Tongue (tissue), 2 donors: ENCODE measurements around the gene PHKA1.

DNA sequence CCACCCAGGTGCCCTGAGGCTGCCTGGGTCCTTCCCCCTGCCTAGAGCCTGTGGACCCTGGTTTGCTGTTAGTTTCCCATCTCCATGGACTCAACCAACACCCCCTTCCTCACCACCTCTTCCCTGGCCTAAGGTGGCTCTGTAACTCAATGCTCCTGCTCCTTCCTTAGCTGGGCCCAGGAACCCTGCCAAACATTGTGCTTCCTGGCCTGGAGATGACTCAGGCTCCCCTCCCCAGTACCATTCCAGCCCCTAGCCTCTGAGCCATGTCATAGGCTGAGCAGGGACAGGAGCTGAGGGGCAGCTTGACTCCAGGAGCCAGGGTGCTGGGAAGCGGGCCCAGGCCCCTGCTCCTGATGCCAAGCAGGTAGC, 100.7 kb downstream of the EFNB1 start:
- RAMPAGE, long total RNA = no peak

- RAMPAGE, long total RNA = no peak
These were observed 94.2 kb downstream of the PJA1 start for GRCh38 chrX:69070867-69071560.

DNA sequence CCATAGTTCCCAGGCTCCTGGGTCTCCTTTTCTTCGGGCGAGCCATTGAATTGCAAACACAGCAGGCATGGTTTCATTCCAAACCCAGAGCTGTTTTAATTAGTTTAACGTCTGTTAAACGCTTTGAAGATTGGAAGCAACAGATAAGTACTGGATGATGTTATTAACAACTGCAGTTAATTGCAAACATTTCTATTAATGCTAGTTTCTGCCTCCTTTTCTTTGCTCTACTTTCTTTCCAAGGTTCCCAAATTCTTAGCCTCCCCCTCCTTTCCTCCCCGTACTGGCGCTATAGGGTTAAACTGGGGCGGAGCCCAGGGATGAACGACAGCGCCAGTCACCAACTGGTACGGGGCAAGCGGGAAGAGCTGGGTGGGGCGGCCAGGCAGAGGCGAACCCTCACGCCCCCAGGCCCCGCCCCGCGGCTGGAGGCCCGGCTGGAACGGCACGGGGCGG, 359 bp upstream of the EDA start:
- RAMPAGE, long total RNA = no peak

DNA sequence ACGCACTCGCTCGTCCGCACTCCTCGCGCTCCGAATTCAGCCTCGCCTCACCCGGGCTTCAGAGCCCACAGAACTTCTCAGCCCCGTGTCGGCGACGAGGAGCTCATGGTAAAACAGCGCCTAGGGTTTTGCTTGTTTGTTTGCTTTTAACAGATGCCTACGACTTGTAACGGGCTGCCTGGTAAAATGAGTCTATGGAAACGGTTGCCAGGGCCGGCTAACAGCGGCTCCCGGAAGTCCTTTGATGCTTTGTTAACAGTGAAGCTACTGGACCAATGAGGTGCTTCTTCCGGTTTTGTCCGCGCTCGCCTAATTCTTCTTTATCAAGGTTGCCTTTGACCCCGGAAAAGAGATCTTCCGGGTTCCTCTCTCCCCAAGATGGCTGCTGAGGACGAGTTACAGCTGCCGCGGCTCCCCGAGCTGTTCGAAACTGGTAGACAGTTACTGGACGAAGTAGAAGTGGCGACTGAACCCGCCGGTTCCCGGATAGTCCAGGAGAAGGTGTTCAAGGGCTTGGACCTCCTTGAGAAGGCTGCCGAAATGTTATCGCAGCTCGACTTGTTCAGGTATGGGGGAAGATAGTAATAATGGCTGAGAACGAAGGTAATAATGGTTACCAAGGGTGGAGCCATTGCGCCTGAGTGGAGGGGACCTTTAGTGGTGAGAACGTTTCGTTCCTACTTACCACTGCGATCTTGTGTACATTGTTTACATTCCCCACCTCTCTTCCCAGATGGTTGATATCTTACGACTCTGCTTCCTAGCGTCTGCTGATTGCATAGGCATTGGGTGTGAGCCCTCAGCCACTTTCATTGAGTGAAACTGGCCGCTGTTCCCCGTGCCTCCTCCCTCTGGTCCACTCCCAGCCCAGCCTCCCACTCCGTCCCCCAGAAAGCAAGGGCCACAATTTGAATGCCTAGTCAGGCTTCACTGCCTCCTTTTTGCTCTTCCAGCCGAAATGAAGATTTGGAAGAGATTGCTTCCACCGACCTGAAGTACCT, 623 bp downstream of the IGBP1 start:
- RAMPAGE, long total RNA = start-site peak on the plus strand centred at position 369 of the sequence, 9 bp wide, 686 and 132 reads in 2 replicates

DNA sequence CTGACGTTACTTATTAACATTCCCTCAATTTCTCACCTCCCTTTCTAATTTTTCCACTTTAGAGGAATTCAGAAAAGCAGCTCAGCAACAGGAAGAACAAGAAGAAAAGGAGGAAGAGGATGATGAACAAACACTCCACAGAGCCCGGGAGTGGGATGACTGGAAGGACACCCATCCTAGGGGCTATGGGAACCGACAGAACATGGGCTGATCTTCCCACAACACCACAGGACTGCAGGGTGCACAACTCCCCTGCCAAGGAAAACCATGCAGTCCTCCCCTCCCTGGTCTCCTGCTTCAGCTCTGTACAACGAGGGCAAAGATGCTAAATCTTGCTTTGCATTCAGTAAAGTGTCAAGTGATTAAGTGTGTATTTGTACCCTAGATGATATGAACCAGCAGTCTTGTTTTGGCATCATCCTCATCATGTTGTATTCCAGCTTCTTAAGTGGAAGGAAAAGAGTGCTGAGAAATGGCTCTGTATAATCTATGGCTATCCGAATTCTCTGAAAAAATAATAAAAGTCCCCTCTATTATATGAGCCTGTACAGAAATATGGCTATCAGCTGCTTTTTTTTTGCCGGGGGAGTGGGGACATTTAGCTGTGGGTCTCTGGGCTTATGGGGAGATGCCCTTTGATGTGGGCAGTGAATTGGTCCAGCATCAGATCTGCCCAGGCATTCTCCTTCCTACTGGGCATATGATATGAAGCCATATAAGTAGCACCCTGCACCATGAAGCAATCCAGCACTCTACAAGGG, 11.3 kb upstream of the DGAT2L6 start:
- RAMPAGE, long total RNA = no peak

- RAMPAGE, long total RNA = no peak
These were observed 14.4 kb upstream of the AWAT1 start for GRCh38 chrX:70219988-70220598.

- RAMPAGE, long total RNA = no peak
These were observed 10.7 kb downstream of the TAF1 start for GRCh38 chrX:71376812-71377371.

DNA sequence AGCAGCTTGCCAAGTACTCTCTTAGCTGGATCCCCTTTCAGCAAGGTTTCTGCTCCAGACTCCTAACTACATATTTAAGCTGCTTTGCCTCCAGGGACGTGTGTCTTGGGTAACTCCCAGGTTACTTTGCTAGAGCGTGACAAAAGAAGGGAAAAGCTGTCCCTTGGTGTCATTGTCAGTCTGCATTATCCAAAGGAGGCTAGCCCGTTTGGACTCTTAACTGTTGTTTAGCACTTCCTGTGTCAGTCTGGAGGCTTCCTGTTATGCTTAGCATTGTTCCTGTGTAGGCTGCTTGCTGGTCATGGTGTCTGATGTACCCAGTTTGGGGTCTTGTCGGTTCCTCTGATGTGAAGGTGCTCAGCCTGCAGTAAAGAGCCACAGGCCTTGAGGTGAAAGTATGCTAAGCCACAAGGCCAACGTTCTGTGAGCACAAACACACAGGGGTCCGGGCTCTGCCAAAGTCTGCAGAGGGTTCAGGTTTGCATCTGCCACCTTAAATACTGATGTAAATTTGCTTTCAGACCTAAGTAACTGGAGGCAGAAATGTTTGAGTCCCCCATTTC, 11.5 kb downstream of the CXCR3 start:
- RAMPAGE, long total RNA = no peak

DNA sequence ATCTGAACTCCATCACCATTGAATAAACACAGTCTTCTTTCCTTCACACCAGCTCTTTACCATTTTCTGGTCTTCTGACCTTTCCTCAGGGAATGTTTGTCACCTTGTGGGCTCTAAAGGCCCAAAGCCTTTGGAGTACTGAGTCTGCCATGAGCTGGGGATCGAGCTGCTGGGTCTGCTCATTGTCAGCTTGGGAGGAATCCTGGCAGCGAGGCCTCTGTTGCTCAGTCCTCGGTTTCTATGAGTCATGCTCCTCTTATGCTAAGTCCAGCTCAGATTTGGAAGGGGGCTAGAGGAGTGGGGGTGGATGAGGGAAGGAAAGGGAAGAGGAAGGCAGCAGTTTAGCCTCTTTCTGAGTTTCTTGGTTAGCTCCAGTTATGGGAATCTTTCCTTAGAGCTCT, 31.1 kb downstream of the NHSL2 start:
- RAMPAGE, long total RNA = no peak

- RAMPAGE, long total RNA = no peak
These were observed 101.8 kb upstream of the PIN4 start for GRCh38 chrX:72079487-72080441.

- RAMPAGE, long total RNA = no peak
These were observed 10.0 kb downstream of the RPS4X start for GRCh38 chrX:72266981-72267452.

- RAMPAGE, long total RNA = no peak
These were observed 4.5 kb downstream of the RPS4X start for GRCh38 chrX:72272469-72272930.

DNA sequence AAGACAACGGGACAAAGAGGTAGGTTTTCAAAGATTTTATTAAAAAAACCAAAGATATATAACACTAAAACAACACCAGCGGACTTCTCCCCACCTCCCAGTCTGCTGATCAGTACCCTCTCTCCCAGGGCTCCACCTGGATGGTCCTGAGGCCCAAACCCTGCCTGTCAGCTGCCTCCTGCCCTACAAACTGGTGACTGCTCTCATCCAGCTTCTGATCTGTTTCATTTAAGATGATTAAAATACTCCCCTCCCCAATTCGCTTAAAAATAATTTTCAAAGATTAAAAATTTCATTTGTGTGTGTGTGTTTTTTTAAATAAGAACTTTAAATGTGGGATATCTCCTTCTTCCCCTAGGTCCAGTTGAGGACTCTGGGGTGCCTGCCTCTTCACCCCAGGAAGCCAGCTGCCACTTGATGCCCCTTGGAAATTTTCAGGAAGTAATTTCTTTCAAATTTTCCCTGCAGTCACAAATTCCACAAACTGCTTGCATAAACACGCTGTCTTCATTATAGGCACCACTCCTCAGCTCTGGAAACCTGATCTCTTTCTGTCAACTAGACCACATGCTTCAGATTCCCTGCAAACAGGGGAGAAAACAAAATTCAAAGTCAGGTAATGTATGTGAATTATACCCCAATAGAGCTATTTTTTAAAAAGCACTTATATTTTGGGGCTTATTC, 23.9 kb upstream of the CITED1 start:
- RAMPAGE, long total RNA = no peak

DNA sequence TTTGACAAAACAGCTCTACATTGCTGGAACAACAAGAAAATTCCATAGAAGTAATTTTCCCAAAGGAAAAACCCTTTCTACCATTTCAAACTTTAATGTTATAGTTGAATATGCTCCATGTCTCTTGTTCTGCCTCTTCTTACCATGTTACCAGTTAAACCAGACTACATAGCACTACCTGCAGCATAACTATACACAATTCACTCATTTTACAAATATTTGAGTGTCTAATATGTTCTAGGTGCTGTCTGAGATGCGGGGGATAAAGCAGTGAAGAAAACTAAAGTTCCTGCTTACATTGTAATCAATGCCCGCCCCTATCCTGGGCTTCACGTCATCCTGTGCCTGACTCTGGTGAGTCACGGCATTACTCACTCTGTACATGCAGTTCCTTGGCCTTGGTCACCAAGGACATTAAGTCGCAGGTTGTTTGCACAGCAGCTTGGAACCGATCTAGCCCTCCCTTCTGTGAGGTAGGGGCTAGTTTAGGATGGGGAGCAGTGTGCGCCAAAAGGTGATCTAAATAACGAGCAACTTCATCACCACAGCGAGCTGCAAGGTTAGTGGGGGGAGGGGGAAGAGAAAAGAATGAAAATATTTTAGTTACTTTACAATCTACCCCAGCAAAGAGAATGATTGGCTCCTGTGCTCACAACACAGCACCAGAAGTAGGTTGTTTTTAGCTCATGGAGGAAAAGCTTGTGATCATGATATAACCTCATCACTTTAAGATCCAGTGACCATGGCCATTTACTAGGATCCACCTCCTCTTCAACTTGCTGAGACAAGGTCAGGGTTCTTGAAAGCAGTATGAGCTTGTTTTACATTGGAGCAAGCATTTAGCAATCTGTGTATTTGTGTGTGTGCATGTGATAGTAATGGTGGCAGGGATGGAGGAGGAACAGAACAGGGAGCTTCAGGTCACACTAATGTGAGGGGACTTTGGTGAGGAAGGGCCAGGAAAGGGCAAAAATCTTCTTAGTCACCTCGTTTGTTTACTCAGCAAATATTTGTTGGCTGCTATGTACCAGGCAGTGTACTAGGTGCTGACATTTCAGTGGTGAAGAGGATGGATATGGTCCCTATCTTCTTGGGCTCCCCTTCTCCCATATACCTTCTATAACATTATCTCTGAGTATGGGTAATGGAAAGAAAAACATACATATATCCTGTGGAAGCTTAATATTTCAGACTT, 48.1 kb upstream of the HDAC8 start:
- RAMPAGE, long total RNA = no peak

GRCh38 chrX:72713338-72714382, at the start of gene PHKA1:
TSS of gene PHKA1 (minus strand) at chrX:72714306.
- RAMPAGE, long total RNA = no peak

DNA sequence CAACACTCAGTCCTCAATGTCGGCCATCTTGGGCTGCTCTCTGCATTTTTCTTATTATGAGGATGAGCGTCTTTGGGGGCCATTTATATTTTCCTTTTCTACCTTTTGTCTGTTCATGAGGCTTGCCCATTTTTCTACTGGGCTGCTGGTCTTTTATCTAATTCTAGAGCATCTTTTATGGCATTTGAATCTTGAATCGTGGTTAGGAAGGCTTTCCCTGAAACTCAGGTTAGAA, 14.6 kb upstream of the PHKA1 start:
- RAMPAGE, long total RNA = no peak

DNA sequence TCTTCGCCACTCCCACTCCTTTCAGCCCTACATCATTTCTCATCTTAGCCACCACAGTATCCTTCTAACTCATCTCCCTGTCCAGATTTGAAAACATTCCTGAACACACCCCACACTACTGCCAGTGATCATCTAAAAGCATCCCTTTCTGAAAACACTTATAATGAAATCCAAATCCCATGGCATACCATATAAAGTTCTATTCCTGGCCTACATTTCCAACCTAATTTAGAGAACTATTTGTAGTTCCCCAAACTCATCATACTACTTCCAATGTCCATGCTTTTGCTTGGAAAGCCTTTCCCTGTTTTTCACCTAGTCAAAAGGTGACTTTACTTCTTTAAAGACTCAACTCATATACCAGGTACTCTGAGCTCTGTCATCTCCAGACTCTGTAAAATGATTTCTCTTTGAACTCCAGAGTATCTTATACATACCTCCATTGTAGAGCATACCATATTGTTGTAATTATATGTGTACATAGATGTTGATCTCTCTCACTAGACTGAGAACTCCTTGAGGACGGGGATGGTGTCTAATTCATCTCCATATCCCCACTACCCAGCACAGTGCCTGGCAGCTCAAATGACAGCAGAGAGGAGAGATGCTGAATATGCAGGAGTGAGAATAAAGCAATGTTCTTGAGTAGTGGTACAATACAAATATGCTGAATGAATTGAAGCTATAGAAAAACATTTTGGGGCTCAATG, 83.3 kb upstream of the ZCCHC13 start:
- RAMPAGE, long total RNA = no peak

DNA sequence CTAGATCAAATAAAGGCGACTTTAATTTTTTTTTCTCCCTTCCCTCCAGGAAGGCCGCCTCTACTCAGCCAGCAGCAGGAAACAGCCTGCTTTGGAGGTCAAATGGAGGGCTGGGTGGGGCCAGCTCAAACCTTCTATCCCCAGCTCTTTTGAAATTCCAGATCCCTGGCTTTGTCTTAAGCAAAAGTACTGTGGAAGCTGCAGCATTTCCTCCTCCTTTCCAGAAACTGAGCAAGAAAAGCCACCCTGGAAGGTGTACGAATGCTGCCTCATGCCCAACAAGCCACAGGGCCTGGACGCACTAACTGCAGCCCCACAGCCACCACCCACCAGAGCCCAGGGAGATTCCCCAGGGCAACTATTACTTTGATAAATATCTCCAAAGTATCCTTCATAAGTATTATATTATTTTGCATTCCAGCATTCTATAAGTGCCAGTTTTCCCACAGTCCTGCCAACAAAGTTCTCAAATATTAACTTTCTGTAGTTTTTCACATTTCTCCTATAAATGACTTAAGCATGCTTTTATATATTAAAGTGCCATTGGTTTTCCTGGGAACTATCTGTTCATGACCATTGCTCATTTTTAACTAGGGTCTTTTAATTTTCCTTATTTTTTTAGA, 55.0 kb upstream of the ZCCHC13 start:
- RAMPAGE, long total RNA = no peak

- RAMPAGE, long total RNA = no peak
These were observed 10.6 kb upstream of the ZCCHC13 start for GRCh38 chrX:74293179-74293932.

GRCh38 chrX:74608342-74608979, 6.0 kb downstream of the RLIM start:
- RAMPAGE, long total RNA = no peak